Gallbladder (tissue), 1 donor: ENCODE data around the genes MYOZ3 and SMIM3.

GRCh38 chr5:149776477-149777078, 46.5 kb downstream of the PPARGC1B start:
- PRO-cap: no peak

- PRO-cap: no peak
Measured at GRCh38 chr5:149805733-149806201, 75.7 kb downstream of the PPARGC1B start.

GRCh38 chr5:150026498-150027343, 26.2 kb downstream of the HMGXB3 start:
- PRO-cap: no peak

DNA sequence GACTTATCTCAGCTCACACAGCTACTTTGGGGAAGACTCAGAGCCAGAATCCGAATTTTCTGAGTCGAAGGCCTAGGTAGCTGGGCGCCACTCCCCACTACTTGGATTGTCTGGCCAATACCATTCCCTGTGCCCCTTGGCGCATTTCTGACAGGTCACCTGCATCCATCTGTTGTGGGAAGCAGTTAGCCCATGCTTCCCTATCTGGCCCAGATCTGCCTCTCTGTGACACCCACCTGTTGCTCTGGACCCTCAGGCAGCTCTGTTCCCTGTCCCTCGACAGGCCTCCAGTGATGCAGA, 16.7 kb upstream of the CSF1R start:
- PRO-cap: no peak

DNA sequence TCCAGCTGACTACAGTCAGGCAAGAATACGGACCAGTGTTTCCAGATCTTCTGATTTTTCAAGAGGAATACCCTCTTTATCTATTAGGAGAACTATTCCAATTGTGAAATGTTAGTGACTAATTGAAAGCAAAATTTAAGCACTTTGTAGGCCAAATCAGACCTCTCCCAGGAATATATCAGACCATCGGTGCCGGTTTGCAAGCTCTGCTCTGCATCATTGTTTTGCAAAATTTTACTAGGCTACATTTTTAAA, 965 bp upstream of the ARSI start:
- PRO-cap: no peak

DNA sequence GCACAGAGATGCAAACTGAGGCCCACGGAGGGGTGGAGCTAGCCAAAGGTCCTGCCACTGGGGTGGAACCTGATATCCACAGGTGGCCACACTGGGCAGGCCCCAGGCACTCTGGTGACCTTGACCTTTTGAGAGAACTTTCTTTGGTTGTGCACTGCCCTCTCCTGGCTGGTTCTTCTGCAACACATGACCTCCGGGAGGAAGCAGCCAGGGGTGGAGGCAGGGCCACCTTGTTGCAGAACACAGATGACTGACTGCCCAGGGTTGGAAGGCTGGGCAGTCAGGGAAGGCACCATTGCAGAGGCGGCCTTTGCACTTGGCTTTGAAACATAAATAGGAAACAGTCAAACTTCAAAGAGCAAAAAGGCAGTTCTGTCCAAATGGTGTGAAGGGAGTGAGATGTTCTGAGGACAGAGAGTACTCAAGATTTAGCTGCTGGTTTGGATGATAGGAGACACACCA, 6.9 kb upstream of the TCOF1 start:
- PRO-cap: no peak

- PRO-cap: no peak
Measured at GRCh38 chr5:150374884-150375405, 17.4 kb downstream of the TCOF1 start.

DNA sequence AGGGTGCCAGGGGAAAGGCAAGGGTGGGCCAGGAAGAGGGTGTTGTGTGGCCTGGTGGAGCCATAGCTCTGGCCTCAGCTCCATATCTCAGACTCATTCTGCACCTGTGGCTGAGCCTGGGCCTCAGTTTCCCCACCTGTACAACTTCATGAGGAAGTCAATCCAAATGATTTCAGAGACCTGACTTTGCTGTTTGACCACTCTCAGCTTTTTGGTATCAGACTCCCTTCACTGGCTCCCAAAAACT, 20.6 kb downstream of the CD74 start:
- PRO-cap: no peak

DNA sequence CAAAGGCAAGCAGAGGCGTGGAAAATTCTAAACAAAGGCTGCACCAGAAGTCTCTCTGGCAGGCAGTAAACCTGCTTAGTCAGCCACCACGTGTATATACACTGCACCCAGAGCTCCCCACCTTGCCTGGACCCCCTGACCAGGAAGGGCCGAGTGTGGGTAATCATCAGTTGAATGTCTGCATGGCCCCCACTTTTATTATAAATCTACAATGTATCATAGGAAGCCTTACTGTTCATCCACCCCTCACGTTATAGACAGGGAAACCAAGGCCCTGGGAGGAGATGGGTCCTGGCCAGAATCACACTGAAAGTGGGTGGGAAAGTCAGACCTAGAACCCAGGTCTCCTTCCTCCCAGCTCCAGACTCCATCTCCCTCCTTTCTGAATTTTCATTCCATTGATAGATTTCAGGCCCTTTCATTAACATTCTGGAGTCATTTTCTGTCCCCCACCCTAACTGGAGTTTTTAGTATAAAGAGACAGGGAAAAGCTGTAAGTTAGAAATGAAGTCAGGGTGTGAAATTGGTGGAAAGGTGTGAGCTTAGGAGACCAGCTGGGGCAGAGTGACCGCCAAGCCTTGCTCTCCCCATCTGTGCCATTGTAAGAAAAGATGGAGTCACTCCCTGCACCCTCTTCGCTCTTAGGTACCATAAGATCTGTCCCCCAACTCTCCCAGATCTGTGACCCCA, 17.0 kb downstream of the CD74 start:
- PRO-cap: unidirectional peak, minus-strand start at position 250 of the sequence

GRCh38 chr5:150401649-150402307, 10.9 kb downstream of the CD74 start:
- PRO-cap: no peak

GRCh38 chr5:150414194-150414909, 1.6 kb upstream of the CD74 start:
- PRO-cap: no peak

DNA sequence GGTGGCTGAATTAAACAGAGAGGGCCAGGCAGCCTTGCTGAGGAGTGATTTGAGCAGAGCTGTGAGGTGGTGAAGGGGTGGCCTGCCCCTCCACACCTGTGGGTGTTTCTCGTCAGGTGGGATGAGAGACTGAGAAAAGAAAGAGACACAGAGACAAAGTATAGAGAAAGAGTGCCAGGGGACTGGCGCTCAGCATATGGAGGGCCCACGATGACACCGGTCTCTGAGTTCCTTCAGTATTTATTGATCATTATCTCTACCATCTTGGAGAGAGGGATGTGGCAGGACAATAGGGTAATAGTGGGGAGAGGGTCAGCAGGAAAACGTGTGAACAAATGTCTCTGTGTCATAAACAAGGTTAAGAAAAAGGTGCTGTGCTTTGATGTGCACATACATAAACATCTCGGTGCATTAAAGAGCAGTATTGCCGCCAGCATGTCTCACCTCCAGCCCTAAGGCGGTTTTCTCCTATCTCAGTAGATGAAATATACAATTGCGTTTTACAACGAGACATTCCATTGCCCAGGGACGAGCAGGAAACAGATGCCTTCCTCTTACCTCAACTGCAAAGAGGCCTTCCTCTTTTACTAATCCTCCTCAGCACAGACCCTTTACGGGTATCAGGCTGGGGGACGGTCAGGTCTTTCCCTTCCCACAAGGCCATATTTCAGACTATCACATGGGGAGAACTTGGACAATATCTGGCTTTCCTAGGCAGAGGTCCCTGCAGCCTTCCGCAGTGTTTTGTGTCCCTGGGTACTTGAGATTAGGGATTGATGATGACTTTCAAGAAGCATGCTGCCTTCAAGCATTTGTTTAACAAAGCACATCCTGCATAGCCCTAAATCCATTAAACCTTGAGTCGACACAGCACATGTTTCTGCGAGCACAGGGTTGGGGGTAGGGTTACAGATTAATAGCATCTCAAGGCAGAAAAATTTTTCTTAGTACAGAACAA, 4.4 kb upstream of the RPS14 start:
- PRO-cap: no peak

DNA sequence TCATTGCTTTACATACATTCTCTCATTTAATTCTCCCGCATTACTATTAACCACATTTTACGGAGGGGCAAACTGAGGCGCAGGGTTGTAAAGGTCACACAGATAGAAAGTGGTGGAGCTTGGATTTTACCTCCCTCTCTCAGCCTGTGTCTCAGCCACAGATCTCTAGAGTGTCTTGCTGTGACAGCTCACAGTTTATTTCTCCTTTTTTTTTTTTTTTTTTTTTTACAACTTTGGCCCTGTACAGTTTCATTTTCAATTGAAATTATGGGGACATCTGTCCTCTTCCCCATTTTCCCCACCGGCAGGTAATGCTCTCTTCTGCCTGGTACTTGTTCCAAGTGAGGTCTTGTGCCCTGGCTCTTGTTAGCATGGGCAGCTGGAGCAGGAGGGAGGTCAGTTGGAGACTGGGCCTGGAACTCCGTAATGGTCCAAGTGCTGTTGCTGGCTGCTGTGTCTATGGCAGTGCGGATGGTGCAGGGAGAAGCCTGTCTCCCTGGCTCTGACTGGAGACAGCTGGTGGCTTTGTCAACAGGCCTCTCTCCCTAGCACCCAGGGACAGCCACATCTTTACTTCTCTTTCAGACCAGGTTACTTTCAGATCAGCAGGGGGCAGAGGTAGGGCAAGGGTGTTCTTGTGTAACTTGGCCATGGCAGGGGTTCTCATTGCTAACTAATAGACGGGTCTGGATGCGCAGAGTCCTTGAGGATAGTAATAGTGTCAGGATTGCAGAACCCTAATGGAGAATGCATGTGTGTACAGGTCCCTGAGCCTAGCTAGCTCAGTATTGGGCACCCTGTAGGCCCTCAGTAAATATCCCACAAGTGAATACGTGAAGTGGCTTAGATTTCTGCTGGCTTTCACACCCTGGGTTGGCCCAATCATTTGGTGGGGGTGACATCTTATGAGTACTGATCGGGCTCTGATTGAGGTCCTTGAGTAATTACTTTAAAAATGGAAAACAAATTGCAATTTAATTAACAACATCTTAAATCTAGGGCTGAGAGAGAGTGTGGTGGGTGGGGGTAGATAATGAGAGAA, 20.3 kb upstream of the NDST1 start:
- PRO-cap: no peak

DNA sequence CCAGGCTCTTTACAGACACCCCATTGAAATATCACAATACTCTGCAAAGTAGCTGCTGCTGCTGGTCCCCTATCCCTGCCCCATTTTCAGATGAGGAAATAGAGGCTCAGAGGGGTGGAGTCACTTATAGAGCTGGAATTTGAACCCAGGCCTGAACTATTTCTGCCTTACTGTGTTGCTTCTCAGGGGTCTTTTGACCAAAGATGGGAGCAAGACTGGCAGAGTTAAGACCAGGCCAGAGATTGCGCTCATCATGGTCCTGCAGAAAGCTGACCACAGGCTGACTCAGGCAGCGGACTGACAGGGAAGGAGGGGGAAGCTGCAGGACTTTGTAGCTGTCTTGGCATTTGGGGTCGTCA, 18.5 kb upstream of the NDST1 start:
- PRO-cap: no peak

GRCh38 chr5:150603036-150603705, 37.3 kb upstream of the SYNPO start:
- PRO-cap: no peak

DNA sequence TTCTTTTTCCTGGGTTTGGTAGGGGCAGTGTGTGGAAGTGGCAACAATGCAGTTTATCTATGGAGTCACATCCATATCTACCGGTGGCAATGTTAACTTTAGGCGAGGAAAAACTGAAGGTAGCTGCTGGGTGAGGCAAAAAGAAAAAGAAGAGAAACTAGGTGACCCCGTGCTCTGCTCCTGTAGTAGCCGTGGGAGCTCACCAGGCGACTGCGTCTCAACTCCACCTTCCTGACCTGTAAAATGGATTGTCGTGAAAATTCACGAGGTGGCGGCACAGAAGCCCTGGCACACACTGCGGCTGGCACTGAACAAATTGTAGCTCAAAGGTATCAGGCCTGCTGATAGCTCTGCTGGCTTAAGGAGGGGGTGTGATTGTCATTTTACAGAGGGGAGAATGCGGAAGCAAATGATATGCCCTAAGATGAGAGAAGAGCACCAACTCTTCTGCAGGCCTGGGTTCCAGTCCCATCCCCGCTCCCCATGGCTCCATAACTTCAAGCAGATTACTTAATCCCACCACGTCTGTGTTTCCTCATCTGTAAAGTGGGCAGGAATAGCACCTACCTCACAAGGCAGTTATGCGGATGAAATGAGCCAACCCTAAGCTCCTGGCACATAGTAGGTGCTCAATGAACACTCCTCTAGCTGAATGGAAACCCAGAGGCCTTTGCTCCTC, 35.9 kb upstream of the SYNPO start:
- PRO-cap: no peak

GRCh38 chr5:150658007-150658882, 2.8 kb upstream of the MYOZ3 start:
- PRO-cap: no peak

DNA sequence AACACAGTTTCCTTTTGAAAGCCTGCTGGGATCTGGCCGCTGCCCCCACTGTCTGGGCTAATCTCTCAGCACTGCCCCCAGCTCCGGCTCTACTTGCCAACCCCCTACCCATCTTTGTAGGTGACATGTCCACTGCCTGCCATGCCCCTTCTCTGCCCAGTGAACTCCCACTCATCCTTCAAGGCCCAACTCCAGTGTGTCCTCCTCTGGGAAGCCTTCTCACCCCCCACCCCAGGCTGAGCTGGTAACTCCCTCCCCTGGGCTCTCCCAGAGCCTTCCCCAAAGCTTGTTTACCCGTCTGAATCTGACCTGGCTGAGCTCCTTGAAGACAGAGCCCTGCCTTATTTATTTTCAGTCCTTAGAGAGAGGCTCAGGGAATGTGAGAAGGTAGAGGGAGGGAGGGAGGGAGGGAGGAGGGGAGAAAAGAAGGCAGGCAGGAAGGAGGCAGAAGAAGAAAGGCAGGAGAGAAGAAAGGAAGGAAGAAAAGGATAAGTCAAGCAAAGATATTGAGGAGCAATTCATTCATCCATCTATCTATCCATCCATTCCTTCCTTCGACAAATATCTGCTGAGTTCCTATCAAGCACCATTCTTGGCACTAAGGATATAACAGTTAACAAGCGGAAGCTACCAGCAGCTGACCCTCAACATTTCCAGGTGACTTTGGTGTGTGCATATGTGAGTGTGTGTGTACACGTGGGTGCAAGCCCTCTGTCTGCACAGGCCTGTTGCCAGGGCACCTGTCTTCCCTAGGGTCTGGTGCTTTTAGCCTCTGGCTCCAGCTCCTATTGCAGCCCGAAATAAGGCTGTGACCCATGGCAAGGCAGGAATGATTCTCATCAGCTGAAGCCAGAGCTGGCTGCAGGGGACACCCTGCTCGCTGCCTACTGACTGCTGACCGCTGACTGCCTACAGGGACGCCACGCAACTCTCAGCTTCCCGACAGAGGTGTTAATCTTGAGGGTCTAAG, at the start of gene MYOZ3:
Gene MYOZ3, plus strand, starts transcription at position 829 of the 970 bp plus-strand sequence.
- PRO-cap: no peak

- PRO-cap: no peak
Measured at GRCh38 chr5:150706153-150706806, 5.4 kb upstream of the RBM22 start.

- PRO-cap: bidirectional peak, plus-strand start at chr5:150778369, minus-strand start at chr5:150778195; unidirectional peak, plus-strand start at chr5:150778539; bidirectional peak, plus-strand start at chr5:150778798, minus-strand start at chr5:150778682
Measured at GRCh38 chr5:150778098-150778909, at the start of gene SMIM3. Gene SMIM3 (plus strand): TSS chr5:150778757.